Mammary microvascular endothelial cell (primary cell): ENCODE measurements around a stretch of chr12.

DNA sequence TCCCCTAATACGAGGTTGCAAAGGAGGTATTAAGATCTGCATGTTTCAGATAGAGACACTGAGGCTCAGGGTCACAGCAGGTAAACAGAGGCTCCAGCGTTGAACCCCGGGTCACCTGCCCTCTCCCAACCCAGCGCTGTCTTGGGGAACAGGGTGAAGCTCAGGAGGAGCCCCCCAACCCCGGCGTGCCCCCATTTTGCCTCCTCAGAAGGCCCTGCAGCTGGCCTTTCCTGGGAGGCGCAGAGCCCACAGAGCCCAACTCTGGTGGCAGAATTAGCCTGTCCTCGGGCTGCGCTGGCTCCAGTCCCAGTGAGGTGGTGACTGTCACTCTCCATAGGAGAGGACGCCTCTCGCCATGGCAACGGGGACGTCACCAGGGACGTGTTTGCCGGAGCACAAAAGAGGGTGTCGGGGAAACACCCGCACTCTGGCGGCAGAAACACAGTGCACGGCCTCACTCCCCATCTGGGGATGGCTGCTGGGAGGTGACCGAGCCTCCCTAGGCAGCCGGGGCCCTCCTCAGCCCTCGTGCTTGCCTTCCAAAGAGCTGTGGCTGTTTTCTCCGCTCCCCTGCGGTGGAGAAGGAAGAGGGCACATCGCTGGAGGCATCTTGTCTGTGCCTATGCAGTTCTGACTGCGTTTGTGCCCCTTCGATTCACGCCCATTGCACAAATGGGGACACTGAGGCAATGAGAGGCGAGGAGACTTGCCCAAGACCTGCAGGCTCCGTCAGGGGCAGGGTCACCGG, 50.2 kb upstream of the NCOR2 start:
- RAMPAGE, long total RNA, result no peak

DNA sequence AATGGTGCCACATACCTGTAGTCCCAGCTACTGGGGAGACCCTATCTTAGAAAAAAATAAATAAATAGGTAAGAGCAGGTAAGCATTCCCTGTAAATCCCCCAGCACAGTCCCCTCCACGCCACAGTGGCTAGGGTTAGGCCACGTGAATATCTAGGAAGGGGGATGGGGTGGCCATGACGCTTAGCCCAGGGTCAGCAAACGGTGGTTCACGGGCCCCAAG, 113.4 kb upstream of the NCOR2 start:
- RAMPAGE, long total RNA, result no peak

GRCh38 chr12:124684896-124685580, 117.6 kb upstream of the NCOR2 start:
- RAMPAGE, long total RNA, result no peak

GRCh38 chr12:124734476-124735034, 129.1 kb downstream of the SCARB1 start:
- RAMPAGE, long total RNA, result no peak

GRCh38 chr12:124752191-124753129, 111.2 kb downstream of the SCARB1 start:
- RAMPAGE, long total RNA, result no peak

- RAMPAGE, long total RNA, result no peak
Observed at GRCh38 chr12:124774653-124775146, 89.0 kb downstream of the SCARB1 start.

DNA sequence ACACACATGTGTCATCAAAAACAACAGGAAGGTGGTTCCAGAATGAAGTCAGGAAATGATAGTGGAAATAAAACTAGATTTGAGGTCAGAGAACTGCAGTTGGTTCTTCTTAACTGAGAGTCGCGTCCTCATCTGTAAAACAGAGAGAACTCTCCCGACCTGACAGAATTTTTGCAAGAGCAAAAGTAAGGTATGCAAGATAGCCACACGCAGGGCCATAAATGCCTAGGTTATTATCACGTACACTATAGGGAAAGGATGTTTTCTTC, 67.3 kb downstream of the SCARB1 start:
- RAMPAGE, long total RNA, result no peak

DNA sequence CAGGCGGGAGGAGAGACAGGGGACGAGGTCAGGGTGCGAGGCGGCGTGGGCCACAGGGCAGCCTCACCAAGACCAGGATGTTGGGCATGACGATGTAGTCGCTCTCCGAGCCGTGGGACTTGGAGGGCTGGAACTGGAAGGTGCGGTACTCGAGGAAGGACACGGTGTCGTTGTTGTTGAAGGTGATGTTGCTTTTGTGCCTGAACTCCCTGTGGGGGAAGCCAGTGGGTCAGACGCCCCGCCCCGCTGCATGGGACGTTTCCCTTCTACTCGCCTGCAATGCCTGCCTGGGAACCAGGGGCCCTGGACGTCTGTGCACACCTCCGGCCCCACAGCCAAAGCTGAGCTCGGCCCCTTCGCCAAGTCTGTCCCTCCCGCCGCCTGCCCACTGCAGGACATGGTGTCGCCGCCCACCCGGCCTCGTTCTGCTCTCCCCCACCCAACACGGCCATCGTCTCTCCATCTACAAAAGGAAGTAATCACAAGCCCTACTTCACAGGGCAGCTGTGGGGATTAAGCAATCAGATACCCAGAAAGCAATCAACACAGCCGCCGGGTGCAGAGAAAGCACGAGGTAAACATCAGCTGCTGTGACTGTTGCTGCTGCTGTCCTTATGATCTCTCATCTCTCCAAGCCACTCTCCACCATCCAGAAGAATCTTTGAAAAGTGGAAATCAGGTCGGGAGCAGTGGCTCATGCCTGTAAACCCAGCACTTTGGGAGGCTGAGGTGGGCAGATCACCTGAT, 48.6 kb downstream of the SCARB1 start:
- RAMPAGE, long total RNA, result no peak

DNA sequence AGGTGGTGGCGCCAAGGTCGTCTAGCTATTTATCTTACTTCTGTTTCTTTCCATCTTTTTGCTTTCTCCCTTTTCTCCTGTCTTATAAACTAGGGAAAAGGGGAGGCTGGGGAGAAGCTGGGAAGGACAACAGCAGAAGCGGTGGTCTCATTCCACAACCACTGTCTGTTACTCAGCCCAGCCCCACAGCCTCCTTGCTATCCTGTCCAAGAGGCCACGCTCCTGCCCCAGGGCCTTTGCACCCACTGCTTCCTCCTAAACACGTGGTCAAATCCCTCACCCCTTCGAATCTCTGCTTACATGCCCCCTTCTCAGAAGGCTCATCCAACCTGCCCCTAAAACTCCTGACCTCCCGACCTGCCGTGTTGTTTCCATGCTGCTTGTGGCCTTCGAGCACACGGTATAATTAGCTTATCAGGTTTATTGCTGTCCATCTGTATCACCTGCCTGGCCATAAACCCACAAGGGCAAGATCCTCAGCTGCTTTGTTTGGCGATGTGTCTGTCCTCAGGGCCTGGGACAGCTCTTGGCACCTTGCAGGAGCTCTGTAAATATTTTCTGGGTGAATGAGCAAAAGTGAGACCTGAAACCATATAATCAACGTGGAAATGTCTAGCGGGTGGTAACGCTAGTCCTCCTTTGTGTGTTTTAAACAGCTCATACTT, 36.1 kb downstream of the SCARB1 start:
- RAMPAGE, long total RNA, result no peak

DNA sequence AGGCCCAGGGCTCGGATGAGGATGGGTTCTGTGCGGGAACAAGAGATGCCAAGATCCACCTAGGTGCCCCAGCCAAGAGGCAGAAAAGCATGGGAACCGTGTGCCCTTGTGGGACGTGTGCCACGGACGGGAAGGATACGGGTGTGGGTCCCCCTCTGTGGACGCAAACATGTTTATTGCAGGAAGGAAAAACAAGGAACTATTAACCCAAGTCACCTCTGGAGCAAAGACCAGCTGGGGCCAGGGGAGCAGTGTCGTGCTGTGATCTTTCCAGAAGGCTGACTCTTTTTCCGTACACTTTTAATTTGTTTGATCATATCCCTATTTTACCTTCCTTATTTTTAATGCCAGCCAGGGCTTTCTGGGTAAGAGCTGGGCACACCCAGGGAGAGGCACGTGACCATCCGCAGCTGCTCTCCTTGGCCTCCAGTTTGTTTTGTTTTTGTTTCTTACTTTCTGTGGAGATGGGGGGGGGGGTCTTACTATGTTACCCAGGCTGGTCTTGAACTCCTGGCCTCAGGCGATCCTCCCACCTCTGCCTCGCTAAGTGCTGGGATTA, 20.8 kb downstream of the SCARB1 start:
- RAMPAGE, long total RNA, result no peak

DNA sequence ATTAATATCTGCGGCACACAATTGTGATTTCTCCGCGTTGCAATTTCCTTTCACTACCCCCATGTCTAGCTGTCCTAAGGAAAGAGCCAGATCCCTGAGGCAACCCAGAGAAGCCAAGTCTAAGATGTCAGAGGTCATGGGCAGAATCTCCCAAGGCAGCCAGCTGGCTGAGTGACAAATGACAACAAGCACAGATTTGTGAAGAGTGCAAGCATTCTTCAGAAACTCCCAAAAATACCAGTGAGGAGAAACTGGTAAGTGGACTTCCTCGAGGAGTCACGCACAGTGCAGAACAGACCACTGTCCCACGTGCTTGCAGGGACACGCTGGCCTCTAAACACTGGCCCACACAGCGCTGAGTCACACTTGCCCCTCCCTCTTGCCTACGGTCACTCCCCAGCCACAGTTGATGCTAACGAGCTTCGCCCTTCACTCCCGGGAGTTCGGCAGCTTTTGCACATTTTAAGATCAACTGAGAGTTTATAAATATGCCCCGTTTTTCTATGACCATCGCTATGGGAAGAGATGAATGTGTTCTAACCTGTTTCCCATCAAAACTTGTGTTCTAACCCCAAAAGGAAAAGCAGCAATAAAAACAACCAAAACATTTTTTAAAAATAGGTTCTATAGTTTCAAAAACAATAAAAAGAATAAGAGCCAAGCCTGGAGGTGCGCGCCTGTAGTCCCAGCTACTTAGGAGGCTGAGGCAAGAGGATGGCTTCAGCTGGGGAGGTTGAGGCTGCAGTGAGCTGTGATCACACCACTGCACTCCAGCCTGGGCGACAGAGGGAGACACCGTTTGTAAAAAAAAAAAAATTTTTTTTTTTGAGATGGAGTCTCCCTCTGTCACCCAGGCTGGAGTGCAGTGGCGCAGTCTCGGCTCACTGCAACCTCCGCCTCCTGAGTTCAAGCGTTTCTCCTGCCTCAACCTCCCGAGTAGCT, 9.6 kb downstream of the UBC start:
- RAMPAGE, long total RNA, result no peak

- RAMPAGE, long total RNA, result no peak
Observed at GRCh38 chr12:124917120-124918222, 3.0 kb upstream of the UBC start.

- RAMPAGE, long total RNA, result no peak
Observed at GRCh38 chr12:124940578-124941408, 26.3 kb upstream of the UBC start.

GRCh38 chr12:125029393-125030022, 35.7 kb upstream of the AACS start:
- RAMPAGE, long total RNA, result no peak

DNA sequence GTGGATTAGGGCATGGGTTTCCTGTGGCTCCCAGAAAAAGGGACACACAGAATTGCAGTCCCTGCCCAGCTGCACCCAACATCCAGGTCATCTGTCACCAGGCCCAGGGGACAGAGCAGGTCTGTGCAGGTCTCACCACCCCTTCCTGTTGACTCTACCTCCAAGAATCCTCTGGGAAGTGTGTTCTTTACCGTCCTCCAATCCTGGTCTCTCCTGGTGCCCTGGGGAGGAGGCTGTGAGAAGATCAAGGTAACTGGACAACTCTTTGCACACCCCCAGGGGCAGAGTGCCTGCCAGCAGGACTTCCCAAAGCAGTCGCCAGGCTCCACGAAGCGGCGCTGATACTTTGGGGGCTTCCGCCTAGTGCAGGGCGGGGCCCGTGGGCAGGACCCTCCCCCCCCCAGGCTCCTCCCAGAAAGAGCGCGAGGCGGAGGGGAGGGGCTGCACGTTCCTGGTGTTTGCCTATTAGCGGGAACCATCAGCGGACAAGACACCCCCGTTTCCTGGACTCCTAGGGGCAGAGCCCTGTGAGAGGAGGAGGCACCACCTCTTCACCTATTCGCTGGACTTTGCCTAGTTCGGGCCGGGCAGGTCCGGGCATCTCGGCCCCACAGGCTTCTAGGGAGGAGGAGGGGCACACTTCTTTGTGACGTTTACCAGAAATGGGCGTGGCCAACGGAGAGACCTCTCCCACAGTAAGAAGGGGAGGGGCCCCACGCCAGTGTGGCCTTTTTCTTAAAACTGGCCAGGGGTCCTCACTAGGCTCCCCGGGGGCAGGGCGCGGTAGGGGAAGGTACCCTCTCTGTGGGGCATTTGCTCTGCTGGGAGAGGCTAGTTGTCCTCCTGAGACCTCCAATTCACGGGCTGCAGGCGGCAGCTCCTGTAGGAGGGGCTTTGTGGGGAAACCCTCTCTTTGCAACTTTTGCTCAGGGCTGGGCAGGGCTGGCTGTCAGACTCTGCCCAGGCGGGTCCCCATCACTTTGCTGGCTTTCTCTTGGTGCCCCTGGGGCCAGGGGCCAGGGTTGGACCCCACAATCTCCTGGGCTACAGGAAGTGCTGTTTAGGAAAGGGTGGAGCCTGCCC, 797.2 kb downstream of the TMEM132B start:
- RAMPAGE, long total RNA, result no peak

DNA sequence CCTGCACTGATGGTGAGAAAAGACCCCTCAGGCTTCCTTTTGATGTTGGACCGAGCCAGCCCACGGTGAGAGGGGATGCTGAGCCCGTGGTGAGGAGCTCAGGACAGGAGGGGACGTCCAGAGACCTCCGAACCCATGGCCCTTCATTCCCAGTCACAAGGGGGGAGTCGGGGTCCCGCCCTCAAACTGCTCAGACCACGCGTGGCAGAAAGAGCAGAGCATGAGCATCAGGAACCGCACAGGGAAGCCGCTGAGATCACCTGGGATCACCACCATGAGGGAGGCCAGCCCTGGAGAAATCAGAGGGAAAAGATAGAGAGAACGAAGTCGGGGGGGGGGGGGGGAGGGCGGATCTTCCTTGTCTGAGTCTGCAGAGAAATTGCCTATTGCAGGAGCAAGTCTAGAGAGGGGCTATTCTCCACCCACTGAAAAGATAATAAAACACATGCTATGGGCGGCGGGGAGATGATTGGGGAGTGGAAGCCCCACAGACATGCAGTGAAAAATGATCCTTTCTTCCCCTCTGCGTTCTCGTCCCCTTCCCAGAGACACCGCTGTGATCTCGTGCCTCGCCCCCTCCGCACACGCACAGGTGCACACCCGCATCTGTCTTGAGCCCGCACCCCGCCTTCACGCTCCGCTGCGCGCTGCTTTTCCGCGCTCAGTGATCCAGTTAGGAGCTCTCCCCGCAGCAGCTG, 850 bp upstream of the TMEM132C start:
- RAMPAGE, long total RNA, result no peak

GRCh38 chr12:128365525-128366440, 98.8 kb downstream of the TMEM132C start:
- RAMPAGE, long total RNA, result no peak

DNA sequence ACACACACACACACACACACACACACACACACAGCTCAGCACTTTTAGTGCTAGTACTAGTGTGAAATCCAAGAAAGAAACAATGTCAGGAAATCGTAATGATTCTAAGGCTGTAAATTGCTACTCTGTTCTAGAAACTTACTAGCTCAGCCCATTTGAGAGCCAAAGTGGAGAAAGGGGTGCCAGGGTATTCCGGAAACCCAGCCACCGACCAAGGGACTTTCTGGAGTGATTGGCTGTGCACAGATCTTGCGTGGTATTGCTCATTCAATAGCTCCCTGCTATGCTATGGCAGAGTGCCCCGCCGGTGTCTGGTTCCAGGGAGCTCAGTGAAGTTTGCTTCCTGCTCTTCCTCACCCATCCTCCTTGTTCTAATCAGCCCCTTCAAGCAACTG, 219.9 kb downstream of the TMEM132C start:
- RAMPAGE, long total RNA, result no peak

GRCh38 chr12:128603811-128604302, 219.9 kb downstream of the SLC15A4 start:
- RAMPAGE, long total RNA, result no peak

GRCh38 chr12:128745934-128746264, 77.9 kb downstream of the SLC15A4 start:
- RAMPAGE, long total RNA, result no peak